HT1080 (cell line): ENCODE measurements around a stretch of chr4.

GRCh38 chr4:139735450-139736183 is 70.0 kb downstream of the MGST2 start:
RAMPAGE:
- cytosol, long total RNA, result no peak
- long total RNA, result no peak
- nucleus, long total RNA, result no peak

RAMPAGE:
- cytosol, long total RNA, result no peak
- long total RNA, result no peak
- nucleus, long total RNA, result no peak
Observed at GRCh38 chr4:139817603-139818364, 152.2 kb downstream of the MGST2 start.

DNA sequence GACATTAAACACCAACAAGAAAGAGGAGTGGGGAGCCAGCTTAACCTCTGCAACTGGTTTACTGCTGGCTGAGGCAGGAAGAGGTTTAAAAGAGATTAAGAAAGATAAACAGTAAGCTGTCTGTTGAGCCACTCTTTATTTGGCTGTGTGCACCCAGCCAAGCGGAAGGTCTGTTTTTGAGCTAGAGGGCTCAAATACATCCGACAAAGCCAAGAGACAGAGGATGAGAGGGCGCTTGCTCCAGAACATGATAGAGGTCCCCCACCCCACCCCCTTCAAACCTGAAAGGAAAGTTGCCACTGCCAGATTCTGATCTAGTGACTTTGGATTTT is 191.4 kb downstream of the MGST2 start:
RAMPAGE:
- cytosol, long total RNA, result no peak
- long total RNA, result no peak
- nucleus, long total RNA, result no peak

GRCh38 chr4:139873625-139874044 is 208.0 kb downstream of the MGST2 start:
RAMPAGE:
- cytosol, long total RNA, result no peak
- long total RNA, result no peak
- nucleus, long total RNA, result no peak

RAMPAGE:
- cytosol, long total RNA, result no peak
- long total RNA, result no peak
- nucleus, long total RNA, result no peak
Observed at GRCh38 chr4:139887245-139887805, 221.7 kb downstream of the MGST2 start.

DNA sequence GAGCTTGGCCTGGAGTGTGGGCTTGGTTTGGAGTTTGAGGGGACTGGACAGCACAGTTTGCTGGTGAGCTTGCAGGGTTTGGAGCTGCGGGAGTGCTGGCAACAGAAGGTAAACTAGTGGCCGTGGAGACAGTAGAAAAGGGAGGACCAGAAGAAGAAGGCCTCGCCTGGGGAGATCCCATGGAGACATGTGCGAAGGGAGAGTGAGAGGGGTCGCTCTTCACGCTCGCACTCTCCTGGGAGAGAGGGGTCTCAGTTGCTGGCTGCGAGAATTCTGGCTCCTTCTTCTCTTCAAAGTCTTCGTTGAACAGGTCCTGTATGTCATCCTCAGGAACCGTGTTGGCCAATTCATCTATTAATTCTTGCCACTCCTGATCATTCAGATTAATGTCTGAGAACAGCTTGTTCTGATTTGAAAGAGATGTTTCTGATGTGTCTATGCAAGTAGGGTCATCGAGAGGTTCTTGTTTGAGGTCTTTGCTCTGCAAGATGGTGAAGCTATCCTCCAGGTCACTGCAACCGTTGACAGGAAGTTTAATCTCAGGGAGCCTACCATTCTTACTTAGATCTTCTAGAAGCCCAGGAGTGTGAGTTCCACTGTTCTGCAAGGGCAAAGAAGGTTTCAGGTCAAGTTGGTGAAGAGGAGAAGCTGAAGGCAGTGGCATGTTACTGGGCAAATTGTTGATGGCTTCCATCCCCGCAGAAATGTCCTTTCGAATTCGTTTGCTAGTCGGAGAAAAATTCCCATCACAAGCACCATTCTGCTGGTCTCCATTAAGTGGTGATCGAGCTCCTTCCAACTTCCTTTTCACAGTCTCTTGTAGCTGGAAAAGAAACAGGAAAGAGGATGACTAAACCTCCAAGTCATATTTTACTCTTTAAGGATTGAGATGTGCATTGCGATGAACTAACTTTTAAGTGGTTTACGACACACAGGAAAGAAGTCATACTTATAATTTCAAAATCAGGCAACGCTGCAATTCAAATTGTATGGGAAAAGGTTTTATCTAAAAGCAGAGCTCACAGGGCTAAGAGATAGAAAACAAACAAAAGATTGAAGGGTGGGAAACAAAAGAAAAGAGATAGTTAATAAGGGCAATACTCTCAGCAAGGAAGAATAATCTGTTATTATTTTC is 224.9 kb downstream of the MGST2 start:
RAMPAGE:
- cytosol, long total RNA, result no peak
- long total RNA, result no peak
- nucleus, long total RNA, result no peak

GRCh38 chr4:139920903-139921381 is 233.0 kb downstream of the MAML3 start:
RAMPAGE:
- cytosol, long total RNA, result no peak
- long total RNA, result no peak
- nucleus, long total RNA, result no peak

GRCh38 chr4:140004494-140004982 is 149.4 kb downstream of the MAML3 start:
RAMPAGE:
- cytosol, long total RNA, result no peak
- long total RNA, result no peak
- nucleus, long total RNA, result no peak

RAMPAGE:
- cytosol, long total RNA, result no peak
- long total RNA, result no peak
- nucleus, long total RNA, result no peak
Observed at GRCh38 chr4:140004983-140005343, 149.0 kb downstream of the MAML3 start.

GRCh38 chr4:140019283-140019925 is 134.6 kb downstream of the MAML3 start:
RAMPAGE:
- cytosol, long total RNA, result no peak
- long total RNA, result no peak
- nucleus, long total RNA, result no peak

RAMPAGE:
- cytosol, long total RNA, result no peak
- long total RNA, result no peak
- nucleus, long total RNA, result no peak
Observed at GRCh38 chr4:140030086-140030574, 123.9 kb downstream of the MAML3 start.

DNA sequence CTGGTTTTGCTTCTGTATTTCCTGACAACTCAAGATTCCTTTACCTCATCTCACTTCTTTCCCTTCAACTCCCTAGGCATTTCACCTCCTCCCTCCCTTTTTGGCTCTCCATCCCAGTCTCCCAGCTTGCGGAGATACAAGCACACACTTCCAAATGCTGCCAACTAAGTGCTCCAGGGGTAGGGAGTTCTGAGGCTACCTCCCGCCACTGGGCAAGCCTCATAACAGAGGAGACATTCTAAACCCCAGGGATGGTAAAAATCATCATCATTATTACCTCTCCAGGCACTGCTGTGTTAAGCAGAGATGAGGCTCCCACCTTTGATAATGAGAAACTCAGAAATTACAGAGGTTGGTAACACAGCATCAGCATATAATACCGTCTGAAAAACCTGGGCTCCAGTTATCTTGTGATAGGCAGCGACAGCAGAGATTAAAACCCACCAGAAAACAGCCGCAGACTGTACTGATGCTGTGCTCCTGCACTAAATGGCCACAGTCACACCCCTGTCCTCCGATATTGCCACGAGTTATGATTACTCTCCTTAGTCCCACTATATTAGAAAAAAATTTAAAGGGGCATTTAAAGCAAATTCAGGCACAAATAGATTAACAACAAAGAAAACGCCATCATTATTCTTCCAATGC is 123.3 kb downstream of the MAML3 start:
RAMPAGE:
- cytosol, long total RNA, result no peak
- long total RNA, result no peak
- nucleus, long total RNA, result no peak

RAMPAGE:
- cytosol, long total RNA, result no peak
- long total RNA, result no peak
- nucleus, long total RNA, result no peak
Observed at GRCh38 chr4:140109415-140110293, 44.3 kb downstream of the MAML3 start.

GRCh38 chr4:140293413-140293755 is 80.1 kb upstream of the SCOC start:
RAMPAGE:
- cytosol, long total RNA, result no peak
- long total RNA, result no peak
- nucleus, long total RNA, result no peak

GRCh38 chr4:140428084-140428473 is 631 bp upstream of the CLGN start:
RAMPAGE:
- cytosol, long total RNA, result no peak
- long total RNA, result no peak
- nucleus, long total RNA, result no peak

RAMPAGE:
- cytosol, long total RNA, result no peak
- long total RNA, result no peak
- nucleus, long total RNA, result no peak
Observed at GRCh38 chr4:140669497-140669984, 86.6 kb downstream of the TBC1D9 start.

RAMPAGE:
- cytosol, long total RNA, result no peak
- long total RNA, result no peak
- nucleus, long total RNA, result no peak
Observed at GRCh38 chr4:140698227-140698697, 57.9 kb downstream of the TBC1D9 start.

RAMPAGE:
- cytosol, long total RNA, result no peak
- long total RNA, result no peak
- nucleus, long total RNA, result no peak
Observed at GRCh38 chr4:140718169-140718974, 37.8 kb downstream of the TBC1D9 start.

DNA sequence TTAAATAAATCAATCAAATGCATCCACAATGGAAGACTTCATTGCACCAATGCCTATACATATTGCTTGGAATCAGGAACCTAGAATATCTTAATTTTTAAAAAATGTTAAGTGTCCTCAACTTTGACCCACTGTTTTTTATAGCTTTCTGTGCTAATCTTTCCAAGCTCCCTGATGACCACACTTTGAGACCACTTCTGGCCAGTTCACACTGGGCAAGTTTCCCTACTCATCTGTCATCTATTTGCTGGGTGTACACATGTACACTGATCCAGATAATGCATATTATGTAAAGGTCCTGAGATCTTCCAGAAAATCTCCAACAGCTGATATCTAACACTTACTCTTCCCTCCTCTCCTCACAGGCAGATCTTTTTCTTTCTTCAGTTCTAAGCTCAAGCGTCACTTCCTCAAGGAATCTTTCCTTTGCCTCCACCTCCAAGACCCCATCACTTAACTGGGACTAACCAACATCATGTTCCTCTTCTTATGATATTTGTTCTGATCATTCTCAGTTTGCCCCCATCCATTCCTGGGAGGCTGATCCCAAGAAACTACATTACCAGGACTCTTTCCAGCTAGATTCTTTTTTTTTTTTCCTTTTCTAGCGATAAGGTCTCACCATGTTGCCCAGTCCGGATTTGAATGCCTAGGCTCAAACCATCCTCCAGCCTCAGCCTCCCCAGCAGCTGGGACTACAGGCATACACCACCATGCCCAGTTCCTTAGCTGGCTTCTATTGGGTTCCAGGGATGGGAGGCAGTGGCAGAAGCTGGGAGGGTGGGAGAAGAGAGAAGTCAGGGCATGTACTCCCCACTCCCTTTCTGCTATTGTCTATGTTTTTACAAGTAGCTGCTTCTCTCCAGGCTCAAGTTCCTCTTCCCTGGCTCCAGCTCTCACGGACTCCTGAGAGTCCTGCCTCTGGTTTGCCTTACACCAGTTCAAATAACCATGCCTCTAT is 3.2 kb downstream of the TBC1D9 start:
RAMPAGE:
- cytosol, long total RNA, result no peak
- long total RNA, result no peak
- nucleus, long total RNA, result no peak

GRCh38 chr4:140809632-140810227 is 53.5 kb upstream of the TBC1D9 start:
RAMPAGE:
- cytosol, long total RNA, result no peak
- long total RNA, result no peak
- nucleus, long total RNA, result no peak